ENCODE data around the genes EARS2, PLK1 and PRKCB.

DNA sequence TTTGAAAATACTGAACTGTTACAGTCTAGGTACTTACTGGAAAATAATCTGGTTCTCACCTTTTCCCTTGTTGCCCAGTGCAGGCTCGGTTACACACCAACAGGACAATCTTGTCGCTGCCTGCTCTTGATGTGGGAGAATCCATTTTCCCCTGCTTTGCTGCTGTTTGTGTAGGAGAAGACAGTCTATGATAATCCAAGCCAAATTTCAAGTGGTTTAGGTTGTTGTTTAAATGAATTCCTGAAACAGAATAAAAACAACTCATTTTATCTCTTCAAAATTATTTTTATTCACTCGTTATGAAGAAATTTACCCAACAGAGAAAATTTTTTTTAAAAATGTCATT lies 58.7 kb downstream of the USP31 start:
- PRO-cap = no peak

DNA sequence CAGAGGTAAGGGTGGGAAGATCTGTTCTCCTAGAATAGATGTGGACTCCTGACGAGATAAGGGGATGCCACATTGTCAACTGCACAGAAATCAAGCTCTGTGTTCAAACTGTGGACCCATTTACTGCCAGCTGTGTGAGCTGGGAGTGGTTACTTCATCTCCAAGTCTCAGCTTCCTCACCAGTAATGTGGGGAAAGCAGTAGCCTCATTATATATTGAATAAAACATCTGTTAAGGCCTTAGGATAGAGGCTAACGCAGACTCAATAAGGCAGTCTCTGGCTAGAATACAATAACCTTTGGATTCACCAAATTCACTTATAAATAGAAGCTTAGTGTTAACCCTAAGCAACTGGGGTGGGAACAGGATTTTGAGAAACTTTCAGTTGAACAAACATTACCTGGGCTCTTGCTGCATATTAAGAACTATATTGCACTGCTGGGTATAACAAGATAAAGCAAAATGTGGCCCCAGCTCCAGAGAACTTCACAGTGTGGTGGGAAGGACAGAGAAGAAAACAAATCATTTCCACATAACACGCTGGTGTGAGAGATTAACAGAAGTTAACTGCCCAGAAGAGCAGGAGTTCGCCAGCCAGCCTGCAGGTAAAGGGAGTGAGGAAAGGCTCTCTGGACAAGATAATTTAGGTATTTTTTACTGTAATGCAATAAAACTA lies 57.2 kb downstream of the USP31 start:
- PRO-cap = no peak

GRCh38 chr16:23131762-23132297 lies 17.4 kb downstream of the USP31 start:
- PRO-cap = no peak

DNA sequence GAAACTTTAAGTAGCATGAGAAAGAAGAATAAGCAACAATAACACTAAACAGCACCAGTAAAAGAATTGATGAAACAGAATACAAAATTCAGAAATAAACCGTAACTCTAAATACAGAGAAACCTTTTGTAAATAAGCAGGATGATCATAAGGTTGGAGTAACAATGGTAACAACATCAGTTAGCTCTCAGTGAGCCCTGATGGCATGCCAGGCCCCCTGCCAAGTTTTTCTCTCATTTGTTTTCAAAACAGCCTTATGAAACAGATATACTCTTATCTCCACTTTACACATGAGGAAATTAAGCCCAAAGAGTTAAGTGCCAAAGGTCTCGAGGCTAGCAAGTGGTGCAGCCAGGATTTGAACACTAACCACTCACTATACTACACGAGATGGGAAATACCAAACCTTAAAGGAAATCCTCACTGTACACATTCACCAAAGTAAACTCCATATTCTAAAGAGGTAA lies 15.0 kb downstream of the USP31 start:
- PRO-cap = no peak

DNA sequence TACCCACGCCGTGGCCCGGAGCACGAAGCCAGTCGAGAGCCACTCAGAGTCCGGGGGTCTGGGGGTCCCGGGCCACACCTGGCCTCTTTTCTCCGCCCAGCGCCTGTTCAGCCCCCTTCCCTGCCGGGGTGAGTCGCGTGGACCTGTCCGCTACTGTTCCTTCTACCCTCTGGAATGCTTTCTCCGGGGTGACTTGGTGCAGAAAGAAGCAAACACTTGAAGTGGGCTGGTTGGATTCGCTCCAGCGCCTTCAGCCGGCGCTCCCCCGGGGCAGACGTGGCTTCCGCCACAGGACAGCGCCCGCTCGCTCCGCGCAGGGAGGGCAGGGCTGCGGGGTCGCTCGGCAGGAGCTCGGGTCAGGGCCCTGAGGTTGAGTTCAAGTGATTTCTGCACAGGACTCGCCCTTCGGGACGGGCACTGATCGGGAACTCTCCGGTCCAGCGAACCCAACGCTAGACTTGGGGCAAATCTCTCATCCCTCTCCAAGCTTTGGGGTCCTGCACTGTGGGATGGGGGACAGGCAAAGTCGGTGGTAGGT lies 525 bp downstream of the SCNN1G start:
- PRO-cap = no peak

GRCh38 chr16:23556882-23557911 lies at the start of gene EARS2:
TSS of gene EARS2 (minus strand) at chr16:23557350.
- PRO-cap = bidirectional peak, plus-strand start at chr16:23557134, minus-strand start at chr16:23557112; bidirectional peak, plus-strand start at chr16:23557631, minus-strand start at chr16:23557350; bidirectional peak, plus-strand start at chr16:23557740, minus-strand start at chr16:23557710

DNA sequence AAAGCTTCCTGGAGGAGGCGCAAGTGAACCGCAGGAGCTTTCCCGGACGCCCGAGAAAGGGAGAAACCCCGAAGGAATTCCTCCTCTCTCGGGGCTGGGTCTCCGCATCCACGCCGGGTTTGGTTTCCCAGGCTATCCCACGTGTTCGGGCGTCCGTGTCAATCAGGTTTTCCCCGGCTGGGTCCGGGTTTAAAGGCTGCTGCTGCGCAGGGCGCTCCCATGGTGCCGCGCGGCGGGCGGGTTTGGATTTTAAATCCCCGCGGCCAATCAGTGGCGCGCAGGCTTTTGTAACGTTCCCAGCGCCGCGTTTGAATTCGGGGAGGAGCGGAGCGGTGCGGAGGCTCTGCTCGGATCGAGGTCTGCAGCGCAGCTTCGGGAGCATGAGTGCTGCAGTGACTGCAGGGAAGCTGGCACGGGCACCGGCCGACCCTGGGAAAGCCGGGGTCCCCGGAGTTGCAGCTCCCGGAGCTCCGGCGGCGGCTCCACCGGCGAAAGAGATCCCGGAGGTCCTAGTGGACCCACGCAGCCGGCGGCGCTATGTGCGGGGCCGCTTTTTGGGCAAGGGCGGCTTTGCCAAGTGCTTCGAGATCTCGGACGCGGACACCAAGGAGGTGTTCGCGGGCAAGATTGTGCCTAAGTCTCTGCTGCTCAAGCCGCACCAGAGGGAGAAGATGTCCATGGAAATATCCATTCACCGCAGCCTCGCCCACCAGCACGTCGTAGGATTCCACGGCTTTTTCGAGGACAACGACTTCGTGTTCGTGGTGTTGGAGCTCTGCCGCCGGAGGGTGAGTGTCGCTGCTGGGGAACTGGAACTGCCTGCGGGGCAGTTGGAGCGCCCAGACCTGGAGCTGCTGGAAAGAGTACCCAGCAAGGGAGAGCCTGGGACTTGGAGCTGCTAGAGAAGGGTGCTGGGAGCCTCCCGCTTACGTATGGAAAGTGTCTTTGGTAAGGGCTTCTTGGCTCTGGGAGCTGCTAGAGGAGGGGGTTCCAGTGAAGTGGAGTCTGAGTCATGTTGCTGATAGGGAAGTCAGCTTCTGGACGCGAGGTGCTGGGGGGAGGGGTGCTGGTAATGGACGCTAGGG lies at the start of gene PLK1:
TSS of gene PLK1 (plus strand) at position 337 of the 1,085 bp plus-strand sequence.
- PRO-cap = no peak

GRCh38 chr16:23835297-23836402 lies at the start of gene PRKCB:
TSS of gene PRKCB (plus strand) at chr16:23835983.
- PRO-cap = no peak

- PRO-cap = no peak
Measured at GRCh38 chr16:23837626-23838167, 1.9 kb downstream of the PRKCB start.

GRCh38 chr16:24035193-24035838 lies 199.5 kb downstream of the PRKCB start:
- PRO-cap = no peak

GRCh38 chr16:24191309-24191763 lies 64.8 kb upstream of the CACNG3 start:
- PRO-cap = no peak

DNA sequence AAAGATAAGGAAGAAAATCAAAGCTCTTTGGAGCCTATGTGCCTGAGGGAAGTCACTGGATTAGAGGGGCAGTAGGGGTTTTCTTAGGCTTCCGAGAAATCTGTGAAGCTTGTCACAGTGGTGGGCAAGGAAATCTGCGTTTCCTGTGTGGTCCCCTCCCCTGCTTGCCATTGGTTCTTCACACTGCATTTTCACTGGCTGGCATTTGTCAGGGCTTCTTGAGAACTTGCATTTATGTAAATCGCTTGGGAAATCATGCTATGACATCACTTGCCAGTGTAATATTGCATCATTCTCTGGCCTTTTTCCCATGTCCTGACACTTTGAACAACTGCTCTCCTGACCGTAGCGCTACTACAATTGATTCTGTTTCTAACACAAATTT lies 1.8 kb downstream of the CACNG3 start:
- PRO-cap = no peak

DNA sequence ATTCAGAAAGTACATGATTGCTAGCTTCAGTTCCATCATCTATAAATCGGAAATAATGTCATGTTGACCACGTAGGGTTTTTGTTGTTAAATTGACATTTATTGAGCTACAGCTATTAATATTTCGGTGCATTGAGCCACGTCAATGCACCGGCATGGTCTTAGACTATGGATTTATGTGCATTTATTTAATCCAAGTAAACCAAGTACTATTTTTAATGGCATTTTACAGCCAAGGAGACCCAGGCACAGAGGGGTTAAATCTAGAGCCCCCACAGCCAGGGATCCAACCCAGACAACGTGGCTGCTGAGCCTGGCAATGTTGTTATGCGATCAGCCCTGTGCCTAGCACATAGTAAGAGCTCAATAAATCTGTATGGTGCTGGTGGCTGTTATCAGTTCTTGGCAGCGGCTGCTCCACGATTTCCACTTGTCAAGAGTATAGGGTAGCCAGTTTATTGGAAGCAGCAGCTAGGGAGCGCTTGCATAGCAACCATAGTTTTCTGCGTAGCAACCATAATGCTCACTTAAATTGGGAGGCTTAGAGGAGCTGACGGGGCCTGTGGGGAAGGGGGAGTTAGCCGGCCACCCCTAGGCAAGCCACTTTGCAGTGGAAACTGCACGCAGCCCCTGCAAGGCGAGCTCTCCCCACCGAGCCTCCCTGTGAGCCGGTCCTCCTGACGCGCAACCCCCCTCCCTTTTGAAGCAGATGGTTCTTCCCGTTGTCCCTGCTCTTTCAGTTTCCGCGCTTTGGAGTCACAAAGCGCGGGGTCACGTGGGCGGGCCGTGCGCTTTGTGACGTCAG lies 487 bp upstream of the RBBP6 start:
- PRO-cap = bidirectional peak, plus-strand start outside the sequence, minus-strand start at position 701 of the sequence

DNA sequence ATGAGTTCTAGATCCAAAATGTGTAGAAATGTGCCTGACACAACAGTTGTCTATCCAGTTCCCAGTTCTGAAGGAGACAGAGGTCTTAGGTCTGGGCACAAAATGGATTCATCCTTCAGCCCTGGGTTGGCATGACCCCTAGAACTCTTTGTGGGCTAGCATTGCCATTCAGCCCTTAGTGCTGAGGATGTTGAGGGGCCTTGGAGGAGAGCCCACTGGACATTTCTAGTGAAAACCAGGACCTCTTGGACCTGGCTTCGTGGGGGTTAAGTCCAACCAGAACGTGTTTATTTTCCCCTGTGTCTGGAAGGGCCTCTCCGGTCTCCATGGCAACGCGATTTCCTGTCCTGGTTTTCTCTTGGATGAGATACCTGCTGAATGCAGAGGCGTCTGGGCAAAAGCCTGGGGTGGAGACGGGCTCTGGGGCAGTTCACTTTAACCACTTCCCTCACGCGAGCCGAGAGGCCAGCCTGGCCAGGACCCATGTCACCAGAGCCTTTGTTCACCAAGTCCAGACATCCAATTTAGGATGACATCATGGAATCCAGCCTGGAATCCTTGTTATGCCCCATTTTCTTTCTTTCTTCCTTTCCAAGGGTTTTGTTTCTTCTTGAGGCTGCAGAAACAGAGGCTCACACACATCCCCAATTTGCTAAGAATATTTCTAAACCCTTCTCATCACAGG lies 43.5 kb upstream of the TNRC6A start:
- PRO-cap = no peak

GRCh38 chr16:24736529-24737312 lies 7.3 kb downstream of the TNRC6A start:
- PRO-cap = no peak

GRCh38 chr16:24967809-24968490 lies 47.2 kb downstream of the ARHGAP17 start:
- PRO-cap = no peak

DNA sequence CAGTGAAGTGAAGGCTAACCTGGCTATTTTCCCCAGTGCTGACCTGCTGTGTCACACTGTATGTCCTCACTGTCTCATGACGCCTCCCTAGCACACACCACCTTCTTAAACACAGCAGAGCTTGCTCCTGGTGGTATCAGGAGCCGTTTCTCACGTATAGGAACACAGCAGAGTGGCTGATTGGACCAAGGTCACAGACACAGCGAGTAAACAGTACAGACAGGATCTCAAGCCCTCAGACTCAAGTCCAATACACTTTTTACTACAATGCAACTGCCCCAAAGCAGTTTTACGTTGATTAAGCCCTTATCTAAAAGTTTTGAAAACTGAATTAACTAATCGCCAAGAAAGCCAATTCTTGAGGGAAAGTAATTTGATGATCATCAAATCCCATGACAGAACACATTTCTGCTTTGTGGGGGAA lies 15.3 kb downstream of the ARHGAP17 start:
- PRO-cap = no peak

- PRO-cap = no peak
Measured at GRCh38 chr16:25050411-25050766, 35.2 kb upstream of the ARHGAP17 start.

- PRO-cap = no peak
Measured at GRCh38 chr16:25060828-25061279, 45.7 kb upstream of the ARHGAP17 start.

DNA sequence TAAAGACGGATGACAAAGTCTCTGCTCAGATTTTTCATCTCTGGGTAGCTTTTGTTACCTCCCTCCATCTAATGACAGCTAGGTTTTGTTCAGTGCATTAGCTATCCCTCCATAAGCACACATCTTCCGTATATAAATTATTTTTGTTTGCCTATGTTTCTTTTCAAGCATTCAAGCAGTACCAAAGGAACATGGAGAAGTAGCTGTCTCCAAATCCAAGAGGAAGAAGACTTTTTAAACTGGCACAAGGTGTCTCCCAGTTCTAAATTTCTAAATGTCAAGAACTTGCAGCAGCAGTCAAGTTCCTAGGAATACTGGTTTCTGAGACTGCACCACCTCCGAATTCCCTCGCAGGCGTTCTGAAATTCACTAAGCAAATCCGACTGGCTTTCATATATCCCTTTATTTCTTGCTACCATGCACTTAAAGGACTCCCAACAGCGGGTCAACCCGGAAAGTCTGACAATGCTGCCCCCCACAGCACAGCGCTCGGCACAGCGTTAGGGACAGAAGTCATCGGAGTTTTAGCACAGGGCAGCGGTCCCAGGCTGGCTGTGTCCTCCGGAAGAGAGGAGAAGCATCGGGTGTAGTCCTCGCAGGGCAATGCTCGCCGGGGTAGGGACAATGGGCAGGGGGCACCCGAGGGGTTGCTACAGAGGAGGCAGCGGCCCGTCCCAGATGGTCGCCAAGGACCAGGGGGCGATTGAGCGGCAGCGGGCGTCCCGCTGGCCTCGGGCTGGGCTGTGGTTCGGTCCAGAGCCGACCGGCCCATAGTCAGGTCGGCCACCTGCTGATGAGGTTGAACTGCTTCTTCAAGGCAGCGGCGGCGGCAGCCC lies 5.1 kb upstream of the LCMT1 start:
- PRO-cap = bidirectional peak, plus-strand start at position 507 of the sequence, minus-strand start at position 545 of the sequence

All from left cardiac atrium (tissue), 1 donor.